ENCODE results near the genes TUBB1 and FAM217B.

DNA sequence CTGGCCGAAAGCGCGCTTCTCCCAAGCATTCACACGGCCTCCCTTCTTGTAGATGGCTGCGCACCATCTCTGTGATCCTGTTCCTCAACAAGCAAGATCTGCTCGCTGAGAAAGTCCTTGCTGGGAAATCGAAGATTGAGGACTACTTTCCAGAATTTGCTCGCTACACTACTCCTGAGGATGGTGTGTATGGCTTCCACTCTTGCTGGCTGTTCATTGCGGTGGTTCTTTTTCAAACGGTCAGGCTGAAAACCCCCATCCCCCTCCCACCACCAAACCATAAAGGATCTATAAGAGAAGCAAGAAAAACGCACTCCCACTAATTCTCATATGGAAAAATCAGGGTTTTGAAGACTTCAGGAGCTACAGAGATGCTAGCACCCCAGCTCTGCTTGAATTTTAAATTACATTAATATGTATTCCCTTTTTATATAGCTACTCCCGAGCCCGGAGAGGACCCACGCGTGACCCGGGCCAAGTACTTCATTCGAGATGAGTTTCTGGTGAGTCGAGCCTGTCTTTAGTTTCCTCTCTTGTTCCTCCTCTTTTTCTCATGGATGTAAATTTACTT, 18.8 kb downstream of the GNAS start:
- RRBS = no CpG with 5 or more reads among the region's 18 CpGs

DNA sequence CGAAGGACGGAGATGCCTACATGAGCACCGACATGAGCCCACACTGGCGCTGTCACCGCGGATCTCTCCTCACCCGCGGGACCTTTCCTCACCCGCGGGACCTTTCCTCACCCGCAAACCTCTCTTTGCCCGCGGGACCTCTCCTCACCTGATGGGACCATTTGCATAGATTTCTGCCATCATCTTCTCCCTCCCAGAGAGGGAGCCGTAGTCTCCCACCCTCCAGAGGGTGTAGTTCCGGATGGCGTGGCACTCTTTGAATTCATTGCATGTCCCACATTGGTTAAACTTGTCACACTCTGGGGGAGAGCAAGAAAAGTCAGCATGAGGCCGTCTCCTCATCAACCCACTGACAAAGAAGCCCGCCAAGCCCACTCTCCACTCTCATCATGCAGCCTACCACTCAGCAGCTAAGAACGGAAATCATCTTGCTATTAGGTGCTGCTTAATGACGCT, 9.6 kb downstream of the CTSZ start:
- RRBS = no CpG with 5 or more reads among the region's 20 CpGs

- RRBS = 71% methylated on average over 6 of the region's 31 CpGs
Observed at GRCh38 chr20:59002571-59003730, 4.1 kb downstream of the CTSZ start.

GRCh38 chr20:59013797-59014415, 5.3 kb upstream of the TUBB1 start:
- RRBS = no CpG with 5 or more reads among the region's 10 CpGs

DNA sequence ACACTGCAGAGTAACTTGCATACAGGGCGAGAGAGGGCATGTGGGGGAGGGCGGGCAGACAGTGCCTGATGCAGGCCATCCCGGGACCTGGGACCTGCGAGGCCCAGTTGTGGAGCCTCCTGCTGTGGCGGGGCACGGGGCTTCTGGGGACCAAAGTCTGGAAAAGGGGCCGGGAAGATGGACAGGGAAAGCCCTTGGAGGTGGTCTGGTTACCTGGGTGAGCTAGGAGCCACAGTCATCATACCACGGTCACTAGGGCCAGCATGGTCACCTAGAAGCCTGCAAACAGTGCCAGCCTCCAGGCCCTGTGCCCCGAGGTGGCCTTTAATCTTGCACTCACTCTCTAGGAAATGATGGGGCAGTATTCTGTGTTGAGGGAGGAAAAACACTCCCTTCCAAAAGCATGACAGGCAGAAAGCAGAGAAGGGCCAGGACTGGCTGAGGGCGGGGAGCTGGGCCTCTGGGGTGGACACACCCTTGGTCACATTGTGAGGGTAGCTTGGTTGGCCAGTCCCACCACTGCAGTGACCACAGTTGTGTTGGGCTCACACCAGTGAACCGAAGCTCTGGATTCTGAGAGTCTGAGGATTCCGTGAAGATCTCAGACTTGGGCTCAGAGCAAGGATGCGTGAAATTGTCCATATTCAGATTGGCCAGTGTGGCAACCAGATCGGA, at the start of gene TUBB1:
Gene TUBB1 (plus strand): TSS at position 531 of the 675 bp plus-strand sequence.
- RRBS = 79% methylated on average over 3 of the region's 14 CpGs

GRCh38 chr20:59043761-59044262, 1.2 kb upstream of the PRELID3B start:
- RRBS = no CpG with 5 or more reads among the region's 3 CpGs

DNA sequence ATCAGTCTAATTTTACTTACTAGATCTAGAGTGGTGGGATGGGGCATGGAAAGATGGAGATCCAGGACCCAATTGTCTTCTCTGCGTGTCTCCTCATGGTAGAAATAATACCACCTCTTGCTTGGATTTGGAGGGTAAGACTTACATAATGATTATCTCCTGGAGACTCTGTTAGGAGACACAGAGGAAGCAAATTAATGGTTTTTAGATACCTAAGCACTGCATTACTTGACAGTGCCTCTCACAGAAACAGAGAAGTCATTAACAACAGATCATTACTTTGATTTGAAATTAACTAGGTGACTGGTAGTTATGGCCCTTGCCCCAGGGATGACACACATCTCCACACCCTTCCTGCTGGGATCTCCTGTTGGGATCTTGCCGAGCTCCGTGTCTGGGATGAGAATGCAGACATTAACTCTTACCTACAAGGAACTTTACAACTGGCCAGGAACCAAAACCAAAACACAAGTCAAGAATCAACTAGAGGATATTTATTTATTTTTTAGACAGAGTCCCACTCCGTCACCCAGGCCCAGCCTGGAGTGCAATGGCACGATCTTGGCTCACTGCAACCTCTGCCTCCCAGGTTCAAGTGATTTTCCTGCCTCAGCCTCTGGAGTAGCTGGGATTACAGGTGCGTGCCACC, 2.2 kb upstream of the PRELID3B start:
- RRBS = no CpG with 5 or more reads among the region's 6 CpGs

DNA sequence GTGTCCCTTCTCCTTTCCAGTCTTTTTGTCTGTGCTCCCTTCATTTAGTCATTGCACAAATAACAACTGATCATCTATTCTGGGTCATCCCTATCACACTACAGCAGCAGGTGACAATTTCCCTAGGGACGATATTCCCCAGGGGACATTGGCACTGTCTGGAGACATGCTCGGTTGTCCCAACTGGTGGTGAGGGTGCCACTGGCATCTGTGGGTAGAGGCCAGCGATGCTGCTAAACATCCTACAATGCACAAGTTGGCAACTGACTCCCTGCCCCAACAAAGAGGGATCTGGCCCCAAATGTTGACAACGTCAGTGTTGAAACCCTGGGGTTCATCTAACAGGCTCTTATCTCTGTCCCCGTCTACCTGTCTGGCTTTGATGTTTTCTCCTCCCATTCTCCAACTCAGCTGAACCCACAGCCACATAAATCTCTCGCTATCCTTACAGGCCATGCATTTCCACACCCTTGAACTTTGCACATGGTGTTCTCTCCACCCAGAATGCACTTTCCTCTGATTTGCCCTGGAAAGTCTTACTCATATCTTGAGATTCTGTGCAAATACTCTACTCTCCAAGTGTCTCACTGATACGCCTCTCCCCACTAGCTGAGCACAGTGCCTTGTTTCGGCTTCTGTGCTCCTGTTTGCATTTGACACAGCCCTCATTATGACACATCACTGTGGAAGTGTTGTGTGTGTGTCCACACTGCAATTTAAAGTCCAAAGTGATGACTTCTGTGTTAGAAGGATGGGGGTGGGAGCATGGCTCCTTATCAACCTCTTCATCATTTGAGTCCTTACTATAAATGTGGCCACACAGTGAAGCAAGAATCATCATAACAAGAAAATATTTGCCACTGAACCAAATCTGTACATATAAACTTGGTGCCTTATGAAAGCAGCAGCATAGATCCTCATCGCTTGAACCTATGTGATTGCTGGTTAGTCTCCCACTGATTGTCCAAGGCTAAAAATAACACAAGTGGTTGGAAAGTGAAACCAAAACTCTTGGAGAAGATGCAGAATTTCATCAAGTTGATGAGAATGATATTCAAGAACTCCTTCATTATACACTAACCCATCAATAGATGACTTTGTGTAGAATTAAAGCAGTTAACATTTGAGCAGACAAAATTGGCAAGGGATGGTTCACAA, 5.4 kb upstream of the PRELID3B start:
- RRBS = no CpG with 5 or more reads among the region's 9 CpGs

DNA sequence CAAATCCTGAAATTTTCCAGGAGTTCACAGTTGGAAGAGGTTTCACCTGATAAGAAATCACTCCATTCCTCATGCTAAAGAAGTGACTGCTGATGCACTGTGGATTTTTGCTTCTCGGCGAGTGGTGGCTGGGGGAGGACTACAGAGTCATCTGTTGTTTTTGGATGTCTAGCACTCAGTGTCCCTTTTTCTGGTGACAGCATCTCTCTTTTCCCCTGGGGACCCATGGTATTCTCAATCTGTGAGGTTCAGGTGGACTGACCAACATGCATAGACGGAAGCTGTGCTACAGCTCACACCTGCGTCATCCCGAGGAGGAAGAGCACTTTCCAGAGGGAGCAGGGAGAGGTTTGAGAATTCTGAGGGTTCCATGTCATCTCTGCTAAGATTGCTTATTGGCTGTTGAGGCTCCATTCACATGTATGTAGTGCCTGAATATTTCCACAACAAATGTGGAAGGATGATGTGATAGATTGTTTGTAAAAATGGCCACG, 42.7 kb upstream of the ZNF831 start:
- RRBS = no CpG with 5 or more reads among the region's 6 CpGs

GRCh38 chr20:59121883-59122508, 41.6 kb upstream of the ZNF831 start:
- RRBS = no CpG with 5 or more reads among the region's 5 CpGs

DNA sequence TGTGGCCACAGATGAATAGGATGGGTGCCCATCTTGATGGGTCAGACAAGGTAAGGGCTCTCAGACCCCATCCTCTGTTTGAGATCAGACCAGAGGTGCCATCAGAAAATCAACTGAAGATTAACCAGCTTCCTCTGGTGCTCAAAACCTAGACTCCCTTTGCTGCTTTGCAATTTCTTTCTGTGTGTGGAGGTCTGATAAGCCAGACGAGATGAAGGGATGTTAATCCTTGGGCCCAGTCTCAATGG, 14.6 kb upstream of the ZNF831 start:
- RRBS = no CpG with 5 or more reads among the region's 1 CpG

- RRBS = no CpG with 5 or more reads among the region's 3 CpGs
Observed at GRCh38 chr20:59160745-59160976, 3.0 kb upstream of the ZNF831 start.

GRCh38 chr20:59161847-59162284, 1.8 kb upstream of the ZNF831 start:
- RRBS = no CpG with 5 or more reads among the region's 1 CpG

DNA sequence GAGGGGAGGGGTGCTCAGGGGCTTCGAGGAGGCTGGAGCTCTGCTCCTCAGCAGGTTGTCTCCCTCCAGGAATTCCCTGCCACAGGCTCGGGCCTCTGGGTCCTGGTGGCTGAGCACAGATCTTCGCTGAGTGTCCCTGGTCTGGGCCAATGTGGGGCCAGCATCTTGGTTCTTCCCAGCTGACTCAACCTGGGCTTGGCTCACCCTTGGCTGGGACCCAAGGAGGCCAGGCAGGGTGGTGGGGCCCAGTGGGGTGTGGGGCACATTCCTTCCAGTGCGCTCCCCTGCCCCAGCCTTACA, 107.3 kb downstream of the SYCP2 start:
- RRBS = no CpG with 5 or more reads among the region's 4 CpGs

DNA sequence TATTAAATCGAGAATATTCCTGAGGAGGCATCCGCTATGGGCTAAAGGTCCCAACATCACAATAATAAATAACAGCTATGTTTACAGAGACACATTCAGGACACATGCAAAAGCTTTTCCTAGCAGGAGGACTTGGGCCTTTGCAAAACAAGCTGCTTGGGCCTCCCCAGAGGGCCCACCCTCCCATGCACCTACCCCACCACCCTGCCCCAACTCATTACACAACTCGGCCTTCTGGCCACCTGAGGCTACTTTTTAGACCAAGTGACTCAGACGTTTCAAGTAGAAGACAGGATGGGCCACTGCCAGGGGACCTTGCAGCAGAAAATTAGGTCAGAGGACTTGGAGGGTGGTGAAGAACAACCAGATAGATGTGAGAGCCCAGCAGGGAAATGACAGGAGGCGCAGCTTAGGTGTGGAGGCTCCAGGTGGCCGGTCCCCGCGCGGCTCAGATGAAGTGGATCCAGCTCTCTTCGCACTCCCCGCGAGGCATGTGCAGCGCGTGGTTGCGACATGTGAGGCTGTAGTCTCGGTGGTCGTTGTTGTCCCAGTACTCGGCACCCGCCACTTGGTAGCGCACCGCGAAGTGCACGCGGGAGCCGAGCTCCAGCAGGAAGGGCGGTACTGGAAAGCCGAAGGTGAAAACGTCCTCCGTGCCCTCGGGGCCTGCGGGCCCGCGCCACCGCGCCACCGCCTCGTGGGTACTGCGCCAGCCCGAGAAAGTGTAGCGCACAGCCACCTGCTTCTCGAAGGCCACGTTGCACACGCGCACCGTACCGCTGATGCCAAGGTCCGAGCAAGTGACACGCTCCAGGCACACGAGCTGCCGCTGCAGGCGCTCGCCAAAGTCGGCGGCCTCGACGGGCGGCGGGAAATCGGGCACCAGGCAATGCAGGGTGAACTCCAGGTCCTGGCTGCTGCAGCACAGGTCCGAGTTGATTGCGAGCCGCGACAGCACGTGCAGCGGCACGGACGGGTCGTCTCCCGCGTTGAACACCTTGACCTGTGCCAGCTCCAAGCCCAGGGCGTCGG, 1.2 kb downstream of the PPP1R3D start:
- RRBS = no CpG with 5 or more reads among the region's 72 CpGs

GRCh38 chr20:59940096-59941471, at the start of gene FAM217B:
TSS of gene FAM217B (plus strand) at chr20:59940389.
- RRBS = 4% methylated on average over 22 of the region's 65 CpGs

- RRBS = no CpG with 5 or more reads among the region's 5 CpGs
Observed at GRCh38 chr20:59948763-59949118, 8.6 kb downstream of the FAM217B start.

GRCh38 chr20:60062380-60062966, 104.2 kb downstream of the CDH26 start:
- RRBS = no CpG with 5 or more reads among the region's 22 CpGs

DNA sequence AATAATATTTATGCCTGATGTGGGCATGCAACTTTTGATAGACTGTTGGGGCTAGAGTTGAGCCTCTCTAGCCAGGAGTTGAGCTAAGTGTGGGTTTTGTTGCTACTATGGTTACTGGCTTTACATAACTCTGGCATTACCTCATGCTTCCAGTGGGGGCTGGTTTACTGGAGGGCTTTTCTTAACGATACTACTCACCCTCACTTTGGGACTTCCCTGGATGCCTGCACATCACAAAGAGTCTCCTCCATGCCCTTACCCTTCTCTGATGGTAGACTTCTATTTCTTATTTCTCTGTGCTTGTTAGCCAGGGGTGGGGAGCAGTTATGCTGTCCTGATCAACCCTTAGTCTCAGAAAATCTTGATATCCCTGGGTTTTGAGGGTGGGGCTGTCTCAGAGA, 524.6 kb upstream of the CDH4 start:
- RRBS = no CpG with 5 or more reads among the region's 1 CpG

DNA sequence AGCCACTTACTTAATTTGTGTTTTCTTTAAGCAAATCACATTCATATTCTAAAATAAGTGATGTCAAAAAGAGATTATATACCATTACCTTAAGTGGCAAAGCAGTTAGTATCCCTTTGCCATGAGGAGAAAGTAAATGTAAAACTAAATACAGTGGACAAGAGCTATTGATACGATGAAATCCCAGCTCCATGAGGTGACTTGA, 500.5 kb upstream of the CDH4 start:
- RRBS = no CpG with 5 or more reads among the region's 1 CpG

All from UCH-1 (cell line).